Parotid gland (tissue), 1 donor: Measurements from ENCODE around the gene C16orf87.

GRCh38 chr16:31370107-31371264, 15.5 kb downstream of the ITGAX start:
- PRO-cap, result no peak

DNA sequence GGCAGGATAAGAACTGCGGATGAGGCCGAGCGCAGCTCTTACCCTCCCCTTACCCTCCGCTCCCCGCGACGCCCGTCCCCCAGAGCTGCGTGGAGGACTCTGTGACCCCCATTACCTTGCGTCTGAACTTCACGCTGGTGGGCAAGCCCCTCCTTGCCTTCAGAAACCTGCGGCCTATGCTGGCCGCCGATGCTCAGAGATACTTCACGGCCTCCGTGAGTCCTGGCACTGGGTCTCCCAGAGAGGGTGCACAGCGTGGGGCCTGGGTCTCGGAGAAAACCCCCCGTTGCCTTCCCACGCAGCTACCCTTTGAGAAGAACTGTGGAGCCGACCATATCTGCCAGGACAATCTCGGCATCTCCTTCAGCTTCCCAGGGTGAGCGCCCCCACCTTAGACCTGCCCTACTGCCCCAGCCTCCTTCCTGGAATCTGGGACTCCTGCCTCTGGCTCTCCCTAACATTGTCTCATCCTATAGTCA, 17.4 kb downstream of the ITGAX start:
- PRO-cap, result no peak

DNA sequence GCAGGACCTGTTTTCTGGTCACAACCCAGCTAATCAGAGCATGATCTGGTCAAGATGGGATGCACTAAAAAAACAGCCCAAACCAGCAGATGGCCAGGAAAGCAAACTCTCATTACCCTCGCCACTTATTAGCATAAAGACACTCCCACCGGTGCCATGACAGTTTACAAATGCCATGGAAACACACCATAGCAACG, 6.6 kb upstream of the ITGAD start:
- PRO-cap, result no peak

DNA sequence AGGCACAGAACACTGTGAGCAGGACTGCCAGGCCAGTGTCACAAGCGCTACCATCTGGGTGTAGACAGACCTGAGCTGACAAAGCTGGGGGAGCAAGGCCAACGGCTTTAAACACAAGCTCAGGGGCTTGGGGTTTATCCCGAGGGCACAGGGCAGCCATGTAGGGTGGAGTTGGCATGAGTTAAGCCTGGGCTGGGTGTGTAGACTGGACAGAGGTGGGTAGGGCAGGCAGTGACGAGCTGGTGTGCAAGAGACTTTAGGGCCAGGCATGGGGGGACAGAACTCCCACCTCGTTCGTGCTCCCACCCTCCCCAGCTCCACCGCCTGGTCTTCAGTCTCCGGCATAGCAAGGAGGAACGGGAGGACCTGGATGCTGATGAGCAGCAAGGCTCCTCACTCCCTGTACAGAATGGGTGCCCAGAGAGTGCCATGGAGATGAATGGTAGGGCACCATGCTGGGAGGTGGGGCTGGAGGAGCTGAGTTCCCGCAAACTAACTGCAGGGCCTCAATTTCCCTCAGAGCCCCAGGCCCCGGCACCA, 6.9 kb downstream of the SLC5A2 start:
- PRO-cap, result no peak

GRCh38 chr16:31695651-31696217, 17.3 kb upstream of the KRBOX5 start:
- PRO-cap, result no peak

GRCh38 chr16:31709936-31710904, 2.8 kb upstream of the KRBOX5 start:
- PRO-cap, result no peak

DNA sequence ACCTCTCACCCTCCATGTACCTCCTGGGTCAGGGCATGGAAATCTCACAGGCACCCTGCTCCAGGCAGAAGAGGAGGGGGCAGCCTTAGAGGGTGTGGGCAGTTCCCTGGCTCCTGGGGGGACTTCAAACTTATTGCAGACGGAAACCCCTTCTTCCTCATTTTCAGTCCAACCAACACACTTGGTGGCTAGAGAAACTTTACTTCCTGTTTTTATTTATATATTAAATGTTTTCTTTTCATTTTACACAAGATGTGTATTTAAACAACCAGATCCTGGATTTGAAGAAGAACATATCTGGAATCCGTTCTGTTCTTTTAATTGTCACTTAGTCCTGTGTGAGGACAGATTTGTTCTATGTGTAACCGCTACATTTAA, 3.6 kb upstream of the ZNF267 start:
- PRO-cap, result no peak

DNA sequence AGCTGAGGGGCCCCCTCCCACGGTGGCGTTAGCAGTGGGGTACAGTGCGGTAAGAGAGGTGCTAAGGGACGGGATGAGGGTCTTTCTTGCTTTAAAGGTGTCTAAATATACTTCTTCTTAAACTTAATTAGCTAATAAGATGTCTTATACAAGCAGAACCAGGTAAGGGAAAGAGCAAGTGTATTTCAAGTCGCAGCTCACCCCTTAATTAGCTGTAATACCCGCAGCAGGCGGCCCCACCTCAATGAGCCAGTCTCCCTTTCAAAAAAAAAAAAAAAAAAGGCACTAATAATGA, 267 bp upstream of the ZNF267 start:
- PRO-cap, result bidirectional peak, plus-strand start outside the sequence, minus-strand start at position 263 of the sequence

DNA sequence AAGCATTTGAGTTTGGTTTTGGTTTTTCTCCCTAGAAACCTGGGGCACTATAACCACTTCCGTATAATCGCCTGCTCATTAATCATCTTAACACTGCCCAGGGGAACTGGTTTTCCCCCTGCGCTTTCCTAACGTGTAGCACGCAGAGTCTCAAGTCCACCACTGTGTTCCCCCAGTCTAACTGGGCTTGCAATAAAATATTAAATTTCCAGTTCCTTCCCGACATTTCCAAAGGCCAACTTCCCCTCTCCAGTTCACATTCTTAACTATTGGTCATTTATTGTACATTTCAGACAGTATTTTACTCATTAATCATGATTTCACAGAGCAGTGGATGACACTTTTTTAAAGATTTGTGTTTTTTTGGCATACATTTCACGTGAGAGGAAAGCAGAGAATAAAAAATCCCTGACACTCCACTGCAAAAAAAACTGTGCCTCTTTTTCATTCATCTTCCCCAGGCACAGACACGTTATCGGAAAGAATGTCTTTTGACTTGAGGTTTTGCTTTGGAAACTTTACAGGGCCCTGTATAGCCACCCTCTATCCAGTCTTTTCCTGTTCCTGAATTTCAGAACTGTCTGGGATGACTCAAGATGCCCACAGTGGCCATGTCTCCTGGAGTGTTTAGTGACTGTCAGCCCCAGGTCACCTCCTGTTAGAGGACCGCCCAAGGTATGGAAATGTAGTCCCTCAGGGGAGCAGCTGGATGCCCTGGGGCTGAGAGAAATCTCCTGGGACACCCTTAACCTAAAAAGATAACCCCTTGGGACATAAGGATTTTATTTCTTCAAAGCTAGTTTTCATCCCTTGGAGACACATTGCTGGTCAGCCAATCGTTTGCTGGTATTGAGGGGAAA, 1.3 kb downstream of the ZNF267 start:
- PRO-cap, result no peak

- PRO-cap, result no peak
Measured at GRCh38 chr16:34162763-34163222, 703.4 kb downstream of the TP53TG3F start.

- PRO-cap, result no peak
Measured at GRCh38 chr16:46632884-46633462, 11.8 kb upstream of the SHCBP1 start.

GRCh38 chr16:46637845-46638061, 16.6 kb upstream of the SHCBP1 start:
- PRO-cap, result no peak

DNA sequence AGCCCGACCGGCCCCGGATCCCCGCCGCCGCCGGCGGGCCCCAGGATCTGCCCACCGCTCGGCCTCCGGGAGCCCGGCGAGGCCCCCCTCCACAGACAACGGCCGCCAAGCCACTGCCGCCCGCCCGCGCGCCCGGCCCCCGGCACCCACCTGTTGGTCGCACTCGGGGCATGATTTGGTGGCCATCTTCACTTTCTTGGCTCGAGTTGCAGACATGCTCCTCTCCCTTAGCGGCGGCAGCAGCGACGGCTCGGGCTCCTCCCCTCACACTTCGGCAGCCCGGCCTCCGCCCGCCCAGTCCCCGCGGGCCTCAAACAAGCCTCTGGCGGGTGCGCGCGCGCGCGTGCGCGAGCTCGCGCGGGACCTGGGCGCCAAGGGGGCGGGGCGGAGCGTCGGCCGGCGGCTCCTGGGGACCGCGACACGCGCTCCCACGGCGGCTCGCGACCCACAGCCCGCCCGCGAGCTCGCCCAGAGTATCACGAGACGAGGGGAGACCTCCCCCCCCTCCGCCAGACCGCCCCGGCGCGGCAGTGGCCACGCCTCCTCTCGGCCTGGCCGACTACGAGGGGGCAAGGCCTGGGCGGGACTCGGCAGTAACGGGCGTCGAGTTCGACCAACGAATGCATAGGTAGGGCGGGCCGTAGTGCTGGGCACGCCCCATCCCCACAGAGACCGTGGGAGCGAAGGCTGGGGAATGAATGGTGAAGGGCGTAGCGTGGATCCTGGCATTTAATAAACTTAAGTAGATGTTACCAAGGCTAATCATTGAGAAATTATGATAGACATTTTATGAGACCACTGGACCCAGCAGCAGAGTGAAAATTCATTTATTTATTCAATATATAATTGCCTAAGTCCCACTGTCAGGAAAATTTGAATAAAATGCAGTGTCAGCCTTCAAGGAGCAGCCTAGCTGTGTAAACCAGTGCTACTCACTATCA, at the start of gene C16orf87:
Gene C16orf87, minus strand, starts transcription at position 247 of the 941 bp plus-strand sequence.
- PRO-cap, result unidirectional peak, minus-strand start at position 203 of the sequence; unidirectional peak, minus-strand start at position 238 of the sequence; unidirectional peak, minus-strand start at position 449 of the sequence

- PRO-cap, result no peak
Measured at GRCh38 chr16:46903369-46904139, 19.4 kb downstream of the GPT2 start.

DNA sequence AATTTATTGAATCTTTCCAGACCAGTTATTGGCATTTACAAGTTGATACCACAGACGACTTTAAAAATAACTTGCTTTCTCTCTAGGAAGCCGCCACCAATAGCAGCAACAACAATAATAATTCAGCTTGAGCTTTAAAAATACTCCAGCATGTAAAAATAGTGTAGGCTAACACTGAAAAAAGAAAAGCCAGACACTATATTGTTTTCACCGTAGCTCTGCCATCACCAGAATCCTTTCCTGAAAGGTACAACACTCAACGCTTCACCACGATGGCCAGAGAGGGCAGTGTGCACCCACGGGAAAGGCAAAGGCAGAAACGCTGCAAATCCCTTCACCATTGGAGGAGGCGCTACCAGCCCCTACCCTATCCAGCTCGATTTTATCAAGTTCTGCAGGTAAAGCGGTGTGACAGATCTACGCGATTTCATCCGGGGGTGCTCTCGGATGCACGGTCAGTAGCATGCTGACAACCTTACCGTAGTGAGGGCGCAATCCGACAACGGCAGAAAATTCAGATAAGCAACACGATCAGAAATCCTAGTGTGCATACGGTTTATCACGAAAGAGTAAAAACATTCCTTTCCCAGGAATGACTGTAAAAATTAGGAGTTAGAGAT, 2.1 kb downstream of the NETO2 start:
- PRO-cap, result no peak

GRCh38 chr16:47143312-47143734, 422 bp downstream of the NETO2 start:
- PRO-cap, result no peak

DNA sequence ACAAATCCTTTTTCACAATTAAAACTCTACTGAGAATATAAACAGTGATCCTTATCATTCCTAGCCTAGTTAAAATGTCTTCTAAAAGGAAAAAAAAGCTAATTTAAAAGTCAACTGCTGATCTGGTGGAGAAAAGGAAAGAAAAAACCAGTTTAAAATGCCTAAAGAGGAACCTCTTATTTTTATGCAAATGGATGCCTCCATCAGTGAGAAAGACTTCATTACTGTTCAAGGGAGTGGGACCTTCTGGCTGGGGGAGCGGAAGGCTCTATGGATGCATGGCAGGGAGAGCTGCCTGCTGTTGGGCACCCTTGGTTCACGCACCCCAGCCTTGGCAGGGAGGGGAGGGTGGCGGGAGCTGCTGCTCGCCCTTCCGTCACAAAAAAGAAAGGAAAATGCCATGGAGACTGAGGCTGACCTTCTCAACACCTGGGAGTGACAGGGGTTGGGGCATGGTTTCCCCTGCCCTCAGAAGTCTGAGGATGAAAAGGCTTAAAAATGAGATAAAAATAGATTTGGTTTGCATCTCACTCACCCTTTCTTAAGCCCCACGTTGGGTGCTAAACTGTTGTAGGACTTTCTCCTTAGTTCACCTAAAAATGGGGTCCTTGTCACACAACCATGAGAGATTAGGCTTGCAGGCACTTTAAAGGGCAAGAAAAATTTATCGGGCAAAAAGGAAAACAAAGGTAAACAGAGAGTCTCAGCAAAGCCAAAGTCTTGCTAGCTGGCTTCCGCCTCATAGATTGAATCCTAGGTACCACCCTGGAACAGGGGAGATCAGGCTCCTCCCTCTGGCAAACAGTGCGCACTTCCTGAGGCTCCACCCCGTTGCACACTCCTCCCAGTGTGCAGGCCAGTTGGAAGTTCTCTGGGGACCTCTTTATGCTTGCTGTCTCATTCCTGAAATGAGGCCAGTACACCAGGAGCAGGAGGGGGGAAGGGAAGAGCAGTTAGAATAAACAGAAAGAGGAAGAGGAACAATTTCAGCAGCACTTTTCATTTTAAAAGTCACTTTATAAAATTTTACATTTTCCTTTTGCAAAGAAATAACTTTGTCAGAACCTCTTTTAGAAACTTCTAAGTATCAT, 31.5 kb downstream of the PHKB start:
- PRO-cap, result bidirectional peak, plus-strand start at position 900 of the sequence, minus-strand start at position 748 of the sequence

DNA sequence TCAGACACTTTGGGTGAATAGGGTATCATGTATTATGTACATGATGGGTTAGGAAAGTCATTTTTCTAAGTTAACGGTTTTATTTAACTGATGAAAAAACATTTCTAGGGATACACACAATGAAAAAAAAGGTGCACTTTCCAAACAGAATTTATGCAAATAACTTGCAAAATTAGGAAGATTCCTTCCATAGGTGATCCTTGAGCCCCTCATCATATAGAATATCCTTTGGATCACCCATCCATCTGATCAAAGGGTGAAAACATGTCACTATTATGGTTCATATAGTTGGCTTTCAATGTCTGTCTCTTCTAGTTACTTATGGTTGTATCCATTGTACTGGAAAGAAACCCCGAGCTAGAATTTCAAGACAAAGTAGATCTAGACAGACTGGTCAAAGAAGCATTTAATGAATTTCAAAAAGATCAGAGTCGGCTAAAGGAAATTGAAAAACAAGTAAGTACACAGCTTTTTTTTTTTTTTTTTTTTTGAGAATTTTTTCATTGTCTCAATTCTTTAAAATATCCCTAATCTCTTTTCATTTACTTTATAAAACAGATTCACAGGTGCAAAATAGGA, 237.1 kb downstream of the PHKB start:
- PRO-cap, result no peak

GRCh38 chr16:48378581-48379131, 6.6 kb downstream of the SIAH1 start:
- PRO-cap, result no peak

DNA sequence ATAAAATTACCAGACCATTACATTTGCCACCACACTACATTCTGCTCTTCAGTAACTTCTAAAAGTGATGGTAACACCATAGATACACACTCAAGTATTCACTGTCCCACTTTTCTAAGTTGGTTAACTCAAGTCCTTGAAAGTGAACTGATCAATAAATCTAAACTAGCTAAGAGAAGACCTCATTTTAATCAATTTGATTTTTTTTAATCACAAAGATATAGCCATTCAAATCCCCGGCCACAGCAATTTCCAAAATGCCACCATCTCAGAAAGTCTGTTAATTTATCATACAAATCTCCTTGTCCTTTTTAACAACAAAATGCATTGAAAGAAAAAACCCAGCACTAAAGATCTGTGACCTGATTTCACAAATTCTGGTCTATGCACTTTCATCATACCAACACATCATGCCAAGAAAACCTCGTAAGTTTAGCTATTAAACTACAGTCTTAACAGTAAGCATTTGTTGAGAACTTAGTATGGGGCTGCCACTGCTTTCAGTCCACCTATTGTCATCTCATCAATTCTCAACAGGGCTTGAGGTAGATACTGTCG, 1.7 kb downstream of the SIAH1 start:
- PRO-cap, result unidirectional peak, plus-strand start at position 469 of the sequence